Foreskin keratinocyte (primary cell): ENCODE measurements around the genes ZNF446, SLC27A5, ZBTB45 and CHMP2A.

GRCh38 chr19:58311834-58313039, 7.1 kb downstream of the ERVK3-1 start:
- RAMPAGE, total RNA = no peak

GRCh38 chr19:58368902-58369369, 6.4 kb upstream of the ZNF497 start:
- RAMPAGE, total RNA = no peak

DNA sequence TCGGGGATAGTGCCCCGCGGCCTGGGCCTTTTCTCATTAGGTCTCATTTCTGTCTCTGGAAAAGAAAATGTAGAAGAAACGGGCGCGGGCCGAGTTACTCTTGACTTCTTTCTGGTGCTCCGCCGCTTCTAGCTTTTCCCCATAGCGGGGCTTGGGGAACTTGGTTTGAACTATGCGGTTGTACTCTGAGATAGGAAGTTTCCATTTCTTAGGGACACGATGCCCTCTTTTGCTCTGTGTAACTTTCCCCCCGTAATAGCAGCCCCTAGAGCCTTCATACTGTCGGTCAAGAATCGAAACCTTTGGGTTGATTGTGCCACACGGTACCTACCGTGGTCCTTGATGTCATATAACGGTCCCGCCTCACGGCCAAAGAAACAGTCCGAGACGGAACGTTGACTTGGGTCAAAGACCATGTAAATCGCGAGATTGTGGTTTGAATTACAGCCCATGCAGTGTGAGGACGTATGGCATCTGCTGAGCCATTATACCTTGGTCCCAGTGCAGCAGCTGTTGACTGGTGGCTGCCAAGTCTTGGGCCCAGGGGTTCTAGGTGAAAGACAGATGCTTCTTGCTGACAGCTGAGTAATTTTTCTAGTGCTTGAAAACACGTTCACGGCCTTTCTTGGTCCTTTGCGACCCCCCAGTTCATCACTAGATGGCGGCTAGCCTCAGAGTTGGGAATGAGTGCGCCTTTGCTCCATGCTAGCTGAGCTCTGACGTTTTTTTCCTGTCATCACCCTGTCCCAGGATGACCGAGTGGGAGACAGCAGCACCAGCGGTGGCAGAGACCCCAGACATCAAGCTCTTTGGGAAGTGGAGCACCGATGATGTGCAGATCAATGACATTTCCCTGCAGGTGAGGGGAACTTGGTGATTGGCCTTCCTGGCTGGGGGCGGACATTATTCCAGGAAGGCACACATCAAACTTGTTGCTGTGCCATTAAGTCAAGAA, 595 bp downstream of the RPS5 start:
- RAMPAGE, total RNA = no peak

DNA sequence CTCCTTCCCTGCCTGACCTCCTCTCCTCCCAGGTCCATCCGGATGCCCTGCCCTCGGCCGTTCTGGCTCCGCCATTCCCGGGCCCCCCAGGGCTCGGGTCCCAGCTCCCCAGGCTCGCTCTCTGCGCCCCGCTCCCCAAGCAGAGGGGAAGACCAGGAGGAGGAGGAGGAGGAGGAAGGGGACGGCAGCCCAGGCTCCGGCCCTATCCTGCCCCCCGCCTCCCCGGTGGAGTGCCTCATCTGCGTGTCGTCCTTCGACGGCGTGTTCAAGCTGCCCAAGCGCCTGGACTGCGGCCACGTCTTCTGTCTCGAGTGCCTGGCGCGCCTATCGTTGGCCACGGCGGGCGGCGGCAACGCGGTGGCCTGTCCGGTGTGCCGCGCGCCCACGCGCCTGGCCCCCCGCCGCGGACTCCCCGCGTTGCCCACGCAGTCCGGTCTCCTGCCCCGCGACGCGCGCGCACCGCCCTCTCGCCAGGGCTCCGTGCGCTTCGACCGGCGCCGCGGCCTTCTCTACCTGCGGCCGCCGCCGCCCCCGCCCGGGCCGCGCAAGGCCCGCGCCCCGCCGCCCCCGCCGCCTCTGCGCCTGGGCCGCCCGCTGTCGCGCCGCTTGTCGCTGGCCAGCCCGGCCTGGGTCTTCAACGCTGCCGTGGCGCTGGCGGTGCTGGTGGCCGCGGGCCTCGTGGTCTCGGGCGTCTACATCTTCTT, 744 bp downstream of the RNF225 start:
- RAMPAGE, total RNA = no peak

DNA sequence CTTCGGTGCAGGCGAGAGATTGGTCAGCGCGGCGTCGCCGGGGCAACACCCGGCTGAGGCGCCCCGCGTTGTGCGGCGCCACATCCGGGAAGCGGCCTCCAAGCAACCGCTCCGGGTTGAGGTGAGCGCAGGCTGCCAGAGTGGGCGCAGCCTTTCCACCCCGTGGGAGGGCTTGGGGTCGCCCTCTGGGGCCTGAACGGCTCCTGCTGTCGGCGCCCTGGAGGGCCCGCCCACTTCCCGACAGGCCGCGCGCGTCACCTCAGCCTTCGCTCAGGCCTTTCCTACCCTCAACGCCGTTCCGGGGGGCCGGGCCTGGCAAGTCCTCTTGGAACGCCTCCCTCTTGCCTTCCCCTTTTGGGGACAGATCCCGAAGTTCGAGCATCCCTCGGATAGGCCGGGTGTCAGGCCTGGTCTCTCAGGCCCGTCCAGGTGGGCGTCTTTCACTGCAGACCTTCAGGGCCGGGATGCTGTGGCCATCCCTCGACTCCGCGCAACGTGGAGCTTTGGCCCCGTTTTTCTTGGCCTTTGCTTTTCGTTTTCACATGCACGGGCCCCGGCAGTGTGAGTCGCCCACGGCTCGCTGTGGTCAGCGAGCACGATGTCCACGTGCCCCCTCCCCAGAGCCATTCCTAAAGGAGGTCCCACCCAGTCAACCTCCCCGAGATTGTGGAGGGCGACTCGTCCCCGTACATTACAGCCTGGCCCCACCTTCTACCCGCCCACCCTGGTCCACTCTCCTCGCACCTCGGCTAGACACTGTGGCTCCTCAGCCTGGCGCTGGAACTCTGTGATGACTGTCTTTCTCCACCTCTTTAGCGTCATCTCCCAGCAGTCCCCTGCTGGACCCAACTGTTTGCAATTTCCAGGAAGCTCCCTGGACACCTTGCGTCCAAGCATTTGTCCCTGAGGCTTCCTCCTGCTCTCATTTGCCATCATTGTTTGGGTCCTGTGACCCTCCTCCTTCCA, at the start of gene ZNF446:
Gene ZNF446 (plus strand): TSS at position 277 of the 966 bp plus-strand sequence.
- RAMPAGE, total RNA = no peak

GRCh38 chr19:58511820-58512409, at the start of gene SLC27A5:
Gene SLC27A5 (minus strand): TSS chr19:58511992.
- RAMPAGE, total RNA = no peak

DNA sequence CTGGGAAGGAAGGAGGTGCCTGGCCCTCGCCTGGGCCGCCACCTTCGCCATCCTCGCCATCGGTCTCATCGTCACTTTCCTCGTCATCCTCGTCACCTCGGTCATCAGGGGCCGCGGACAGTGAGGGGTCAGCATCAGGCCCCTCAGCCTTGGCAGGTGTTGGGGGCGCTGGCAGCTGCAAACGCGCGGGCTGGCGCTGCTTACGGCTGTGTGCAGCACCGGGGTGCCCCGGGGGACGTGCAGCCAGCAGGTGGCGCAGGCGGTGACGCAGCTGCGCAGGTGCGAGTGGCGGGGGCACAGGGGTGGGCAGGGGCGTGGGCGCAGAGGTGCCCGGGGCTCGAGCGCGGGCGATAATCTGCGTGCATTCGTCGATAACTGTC, 2.7 kb downstream of the ZBTB45 start:
- RAMPAGE, total RNA = no peak

DNA sequence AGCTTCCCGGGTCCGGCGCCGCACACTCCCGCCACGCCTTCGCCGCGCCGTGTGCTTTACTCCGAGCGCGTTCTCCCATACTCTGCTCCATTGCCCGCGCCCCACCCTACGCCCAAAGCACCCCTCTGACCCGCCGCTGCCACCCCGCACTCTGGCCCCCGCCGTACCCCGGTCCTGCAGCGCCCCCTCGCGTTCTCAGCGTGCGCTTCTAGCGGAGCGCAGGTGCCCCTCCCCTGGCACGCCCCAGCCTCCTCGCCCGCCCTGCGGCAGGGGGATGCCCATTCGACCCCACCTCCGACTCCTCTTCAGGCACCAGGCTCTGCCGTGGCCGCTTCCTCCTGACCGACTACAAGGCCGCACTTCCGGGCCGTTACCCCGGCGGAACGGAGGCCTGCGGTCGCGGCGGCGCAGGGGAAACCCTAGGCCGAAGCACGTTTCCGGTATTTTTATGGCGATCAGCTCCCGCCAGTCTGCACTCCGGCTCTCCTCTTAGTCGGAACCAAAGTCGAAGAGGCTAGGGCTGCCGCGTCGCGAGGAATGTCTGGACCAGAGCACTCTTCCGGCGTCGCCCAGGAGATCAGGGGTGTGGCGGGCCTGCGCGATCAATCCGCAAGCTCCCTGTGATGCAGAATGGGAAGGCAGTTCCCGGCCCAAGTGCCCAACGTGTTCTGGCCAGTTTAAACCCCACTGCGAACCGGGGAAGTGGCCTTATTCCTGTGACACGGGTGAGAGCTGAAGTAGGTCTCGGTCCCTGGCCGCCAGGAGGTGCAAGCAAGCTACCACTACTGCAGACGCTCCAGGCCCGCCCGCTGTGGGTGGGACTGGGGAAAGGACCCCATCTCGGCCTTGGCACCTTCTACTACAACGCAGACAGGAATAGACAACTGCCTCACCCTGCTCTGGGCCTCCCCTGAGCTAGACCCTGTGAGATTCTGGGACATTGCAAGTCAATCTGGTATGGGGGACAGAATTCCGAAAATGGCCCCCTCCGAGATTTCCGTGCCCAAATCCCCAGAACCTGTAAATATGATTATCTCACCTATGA, at the start of gene ZBTB45:
Gene ZBTB45 (minus strand): TSS at position 361 of the 1,045 bp plus-strand sequence.
- RAMPAGE, total RNA = start-site peak on the minus strand centred at position 343 of the sequence, 15 bp wide, 77 and 65 reads in 2 replicates

DNA sequence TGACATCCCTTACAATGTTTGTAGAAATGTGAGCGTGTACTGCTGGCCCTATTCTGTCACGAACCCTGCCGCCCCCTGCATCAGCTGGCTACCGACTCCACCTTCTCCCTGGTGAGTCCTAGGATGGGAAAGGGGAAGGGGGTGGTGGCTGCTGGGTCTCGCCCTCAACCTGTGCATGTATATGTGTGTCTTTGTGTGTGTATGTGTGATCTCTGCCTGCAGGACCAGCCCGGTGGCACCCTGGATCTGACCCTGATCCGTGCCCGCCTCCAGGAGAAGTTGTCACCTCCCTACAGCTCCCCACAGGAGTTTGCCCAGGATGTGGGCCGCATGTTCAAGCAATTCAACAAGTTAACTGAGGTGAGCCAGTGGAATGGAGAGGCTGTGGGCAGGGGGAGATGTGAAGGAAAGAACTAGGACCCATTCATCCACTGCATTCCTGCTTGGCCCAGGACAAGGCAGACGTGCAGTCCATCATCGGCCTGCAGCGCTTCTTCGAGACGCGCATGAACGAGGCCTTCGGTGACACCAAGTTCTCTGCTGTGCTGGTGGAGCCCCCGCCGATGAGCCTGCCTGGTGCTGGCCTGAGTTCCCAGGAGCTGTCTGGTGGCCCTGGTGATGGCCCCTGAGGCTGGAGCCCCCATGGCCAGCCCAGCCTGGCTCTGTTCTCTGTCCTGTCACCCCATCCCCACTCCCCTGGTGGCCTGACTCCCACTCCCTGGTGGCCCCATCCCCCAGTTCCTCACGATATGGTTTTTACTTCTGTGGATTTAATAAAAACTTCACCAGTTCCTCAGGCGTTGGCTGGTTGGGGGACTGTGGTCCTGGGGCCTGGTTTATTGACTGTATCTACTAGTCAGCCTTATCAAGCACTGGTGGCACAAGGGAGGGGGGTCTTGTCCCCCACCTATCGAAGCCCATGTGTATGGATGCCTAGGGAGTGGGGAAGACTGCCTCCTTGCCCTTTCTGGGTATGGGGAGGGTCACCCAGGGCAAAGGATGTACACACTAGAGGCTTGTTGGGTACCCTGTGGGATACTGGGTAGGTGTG, 4.7 kb downstream of the CHMP2A start:
- RAMPAGE, total RNA = no peak

DNA sequence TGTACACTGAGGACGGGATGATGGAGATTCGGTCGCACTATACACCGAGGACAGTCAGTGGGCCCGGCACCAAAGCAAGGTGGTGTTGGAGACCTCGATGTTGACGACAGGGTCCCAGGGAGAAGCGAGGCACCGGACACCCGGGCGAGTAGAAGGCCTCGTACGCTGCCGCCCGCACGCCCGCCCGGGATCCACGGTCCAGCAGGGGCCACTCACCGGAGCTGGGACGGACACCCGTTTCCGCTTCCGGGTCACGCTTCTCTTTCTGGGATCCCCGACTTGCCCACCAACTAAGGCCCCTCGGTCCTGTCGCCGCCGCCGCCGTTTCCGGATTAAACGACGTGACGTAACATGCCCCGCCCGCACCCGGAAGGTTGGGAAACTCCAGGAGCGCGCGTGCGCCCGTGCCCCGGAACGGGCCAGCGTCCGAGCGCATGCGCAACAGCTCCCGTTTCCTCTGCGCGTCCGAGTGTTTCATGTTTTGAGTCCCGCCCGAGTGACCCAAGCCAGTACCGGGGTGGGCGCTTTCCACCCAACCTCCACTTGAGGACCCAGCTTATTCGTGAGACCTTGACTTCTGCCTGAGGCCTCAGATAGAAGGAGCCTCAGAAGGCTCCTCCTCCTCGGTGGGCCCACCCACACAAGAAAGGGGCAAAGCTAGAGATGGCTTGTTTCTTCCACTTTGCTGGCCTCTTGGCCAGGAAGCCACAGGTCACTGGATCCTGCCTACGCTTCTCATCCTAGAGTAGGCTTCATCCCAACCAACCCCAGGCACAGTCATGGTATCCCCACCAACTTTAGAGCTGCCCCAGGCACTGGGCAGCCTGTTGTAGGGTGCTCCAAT, at the start of gene CHMP2A:
Gene CHMP2A (minus strand): TSS at position 334 of the 844 bp plus-strand sequence.
- RAMPAGE, total RNA = start-site peak on the minus strand centred at position 262 of the sequence, 146 bp wide, 361 and 588 reads in 2 replicates

GRCh38 chr19:58559455-58559644, 939 bp upstream of the UBE2M start:
- RAMPAGE, total RNA = no peak

- RAMPAGE, total RNA = no peak
Observed at GRCh38 chr19:58572419-58572899, 676 bp downstream of the MZF1 start.